AG10803 (cell line): ENCODE measurements around a stretch of chr4.

DNA sequence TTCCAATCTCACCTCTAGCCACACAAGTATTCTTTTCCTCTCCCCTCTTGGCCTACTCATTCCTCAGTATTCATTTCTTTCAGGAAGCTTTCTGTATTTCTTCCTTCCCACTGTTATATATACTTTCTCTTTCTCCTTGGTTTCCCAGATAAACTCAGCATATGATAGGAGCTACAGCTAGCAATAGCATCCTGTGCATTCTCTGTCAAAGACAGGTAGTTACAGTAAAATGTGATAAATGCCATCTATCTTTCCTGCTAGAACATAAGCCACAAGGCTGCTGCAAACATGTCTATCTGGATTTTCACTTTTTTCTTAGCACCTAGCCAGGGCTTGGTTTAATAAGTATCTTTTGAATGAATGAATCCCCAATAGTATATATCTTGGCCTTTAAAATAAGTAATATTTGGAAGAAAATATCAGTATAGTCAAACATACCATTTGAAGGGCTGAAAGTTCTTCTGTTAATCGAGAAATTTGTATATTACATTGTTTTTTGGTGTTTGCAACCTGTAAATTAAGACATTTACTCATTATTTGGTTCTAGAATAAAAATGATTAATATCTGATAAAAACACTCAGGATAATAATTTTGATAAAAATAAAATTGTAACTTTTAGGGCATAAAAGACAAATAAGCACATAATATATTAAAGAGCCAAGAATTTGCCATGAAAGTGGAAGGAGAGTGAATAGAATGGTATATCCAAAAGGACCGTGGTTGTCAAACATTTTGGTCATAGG lies 140.8 kb downstream of the SCLT1 start:
- RRBS: no CpG with 5 or more reads among the region's 2 CpGs

GRCh38 chr4:129076186-129076916 lies 17.0 kb downstream of the SCLT1 start:
- RRBS: no CpG with 5 or more reads among the region's 2 CpGs

DNA sequence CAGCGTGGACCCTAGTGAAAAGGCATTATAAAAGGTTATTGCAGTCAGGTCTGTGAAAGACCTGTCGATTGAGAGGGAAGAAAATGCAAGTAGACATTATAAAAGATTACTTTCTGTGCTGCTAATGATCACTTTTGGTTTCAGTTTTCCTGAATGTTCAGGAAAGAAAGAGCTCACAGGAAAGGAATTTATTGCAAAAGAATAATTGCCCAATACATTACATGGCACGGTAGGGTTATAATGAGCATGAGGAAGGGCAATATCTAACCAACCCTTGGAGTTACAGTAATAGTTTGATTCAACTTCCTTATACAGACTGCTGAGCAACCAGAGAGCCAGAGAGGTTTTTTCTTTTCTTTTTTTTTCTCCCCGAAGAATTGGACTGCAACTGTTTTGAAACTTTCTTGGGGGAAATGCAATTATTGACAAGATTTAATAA lies 246.9 kb downstream of the C4orf33 start:
- RRBS: no CpG with 5 or more reads among the region's 4 CpGs

DNA sequence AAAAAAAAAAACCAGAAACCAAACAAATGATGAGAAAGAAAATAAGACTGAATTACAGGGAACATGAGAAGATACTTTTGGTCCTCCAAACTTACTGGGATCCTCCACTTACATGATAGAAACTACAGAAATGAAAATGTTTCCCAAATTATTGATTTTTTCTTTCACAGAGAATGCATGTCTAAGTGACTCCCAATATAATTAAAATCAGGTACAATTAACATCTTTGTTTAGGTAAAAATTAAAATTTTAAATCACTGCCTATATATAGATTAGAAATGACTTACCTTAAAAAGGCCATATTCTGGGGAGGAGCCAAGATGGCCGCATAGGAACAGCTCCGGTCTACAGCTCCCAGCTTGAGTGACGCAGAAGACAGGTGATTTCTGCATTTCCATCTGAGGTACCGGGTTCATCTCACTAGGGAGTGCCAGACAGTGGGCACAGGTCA lies 757.7 kb downstream of the C4orf33 start:
- RRBS: no CpG with 5 or more reads among the region's 4 CpGs

DNA sequence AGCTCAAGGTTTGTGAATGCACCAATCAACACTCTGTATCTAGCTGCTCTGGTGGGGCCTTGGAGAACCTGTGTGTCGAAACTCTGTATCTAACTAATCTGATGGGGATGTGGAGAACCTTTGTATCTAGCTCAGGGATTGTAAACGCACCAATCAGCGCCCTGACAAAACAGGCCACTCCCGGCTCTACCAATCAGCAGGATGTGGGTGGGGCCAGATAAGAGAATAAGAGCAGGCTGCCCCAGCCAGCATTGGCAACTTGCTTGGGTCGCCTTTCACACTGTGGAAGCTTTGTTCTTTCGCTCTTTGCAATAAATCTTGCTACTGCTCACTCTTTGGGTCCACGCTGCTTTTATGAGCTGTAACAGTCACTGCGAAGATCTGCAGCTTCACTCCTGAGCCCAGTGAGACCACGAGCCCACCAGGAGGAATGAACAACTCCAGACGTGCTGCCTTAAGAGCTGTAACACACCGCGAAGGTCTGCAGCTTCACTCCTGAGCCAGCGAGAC lies 917.8 kb downstream of the C4orf33 start:
- RRBS: no CpG with 5 or more reads among the region's 13 CpGs

GRCh38 chr4:130225082-130225509 lies 1129.1 kb downstream of the C4orf33 start:
- RRBS: no CpG with 5 or more reads among the region's 3 CpGs

DNA sequence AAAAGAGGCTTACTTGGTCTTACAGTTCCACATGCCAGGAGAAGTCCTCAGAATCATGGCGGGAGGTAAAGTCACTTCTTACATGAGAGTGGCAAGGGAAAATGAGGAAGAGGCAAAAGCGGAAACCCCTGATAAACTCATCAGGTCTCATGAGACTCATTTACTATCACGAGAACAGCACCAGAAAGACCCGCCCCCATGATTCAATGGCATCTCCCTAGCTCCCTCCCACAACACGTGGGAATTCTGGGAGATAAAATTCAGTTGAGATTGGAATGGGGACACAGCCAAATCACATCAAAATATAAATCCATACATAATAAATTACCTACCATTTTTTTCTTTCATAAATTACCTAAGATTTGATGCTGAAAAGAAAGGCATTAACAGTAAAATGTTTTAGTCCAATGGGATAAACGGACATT lies 611.0 kb downstream of the PCDH18 start:
- RRBS: no CpG with 5 or more reads among the region's 6 CpGs

DNA sequence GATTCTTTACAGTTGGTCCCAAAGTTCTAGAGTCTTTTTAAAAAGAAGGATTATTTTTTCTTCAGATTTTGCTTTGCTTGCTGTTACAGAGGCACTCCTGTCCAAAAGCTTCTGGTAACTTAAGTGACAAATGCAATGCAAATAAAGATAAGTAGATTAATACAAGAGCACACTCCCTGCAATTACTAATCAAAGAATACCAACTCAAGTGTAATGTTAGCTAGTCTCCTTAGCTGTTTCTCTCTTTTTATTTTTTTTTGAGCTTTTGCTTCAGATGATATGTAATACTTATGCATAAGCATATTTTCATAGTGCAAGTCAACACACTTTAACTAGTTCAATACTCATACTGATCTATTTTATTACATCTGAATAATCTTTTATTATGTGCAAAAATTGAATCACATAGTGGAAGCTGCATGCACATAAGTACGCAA lies 2.7 kb downstream of the SLC7A11 start:
- RRBS: no CpG with 5 or more reads among the region's 1 CpG

GRCh38 chr4:138255892-138256272 lies 13.7 kb upstream of the SLC7A11 start:
- RRBS: no CpG with 5 or more reads among the region's 2 CpGs

DNA sequence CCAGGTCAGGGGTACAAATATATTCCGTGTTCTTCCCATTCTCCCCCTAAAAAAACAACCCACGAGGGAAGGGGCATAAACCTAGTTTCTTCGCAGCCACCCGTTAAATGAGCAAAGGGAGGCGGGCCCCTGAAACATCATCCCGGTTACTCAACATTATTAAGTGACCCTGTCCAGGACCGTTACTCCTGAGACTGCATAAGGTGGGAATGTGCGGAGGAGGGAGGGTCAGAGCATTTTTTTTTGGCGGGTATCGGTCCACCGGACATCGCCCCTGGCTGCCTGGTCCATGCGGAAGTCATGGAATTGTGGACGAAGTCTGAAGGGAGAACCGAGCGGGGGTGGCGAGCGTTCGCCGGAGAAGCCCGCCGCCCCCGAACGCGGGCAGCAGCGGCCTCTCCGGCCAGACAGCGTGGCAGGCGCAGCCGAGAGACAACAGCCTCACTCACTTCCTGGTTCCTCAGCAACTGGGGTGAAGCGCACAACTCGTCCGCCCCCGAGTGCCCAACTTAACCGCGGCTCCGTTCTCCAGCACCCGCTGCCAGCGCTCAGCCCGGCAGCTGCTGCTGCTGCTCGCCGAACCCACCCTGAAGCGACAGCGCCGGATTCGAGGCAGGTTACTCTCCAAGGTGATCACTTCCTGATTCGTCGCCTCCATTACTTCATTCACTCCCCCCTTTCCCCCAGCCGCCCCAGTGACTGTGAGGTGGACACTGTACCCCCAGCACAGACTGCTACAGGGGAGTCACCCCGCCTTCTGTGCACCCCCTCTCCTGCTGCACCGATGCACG lies 67.9 kb downstream of the NOCT start:
- RRBS: 2% methylated on average over 24 of the region's 52 CpGs

DNA sequence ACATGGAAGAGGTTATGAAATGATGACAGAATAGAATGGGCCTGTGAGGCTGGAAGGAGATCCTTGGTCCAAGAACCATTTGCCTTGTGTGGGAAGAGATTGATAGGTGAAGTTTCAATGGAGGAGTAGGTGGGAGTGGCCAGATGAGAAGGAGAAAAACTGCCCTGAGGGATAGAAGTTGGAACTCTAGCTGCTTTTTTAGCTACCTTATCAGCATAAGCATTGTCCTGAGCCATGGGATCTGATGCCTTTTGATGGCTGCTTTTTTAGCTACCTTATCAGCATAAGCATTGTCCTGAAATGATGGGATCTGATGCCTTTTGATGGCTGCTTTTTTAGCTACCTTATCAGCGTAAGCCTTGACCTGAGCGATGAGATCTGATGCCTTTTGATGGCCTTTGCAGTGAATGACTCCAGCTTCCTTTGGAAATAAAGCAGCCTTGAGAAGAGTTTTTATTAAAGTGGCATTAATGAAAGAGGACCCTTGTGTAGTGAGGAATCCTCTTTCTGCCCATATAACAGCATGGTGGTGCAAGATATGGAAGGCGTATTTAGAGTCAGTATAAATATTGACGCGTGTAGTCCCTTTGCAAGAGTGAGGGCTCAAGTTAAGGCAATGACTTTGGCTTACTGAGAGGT lies 17.5 kb downstream of the ELF2 start:
- RRBS: no CpG with 5 or more reads among the region's 5 CpGs

DNA sequence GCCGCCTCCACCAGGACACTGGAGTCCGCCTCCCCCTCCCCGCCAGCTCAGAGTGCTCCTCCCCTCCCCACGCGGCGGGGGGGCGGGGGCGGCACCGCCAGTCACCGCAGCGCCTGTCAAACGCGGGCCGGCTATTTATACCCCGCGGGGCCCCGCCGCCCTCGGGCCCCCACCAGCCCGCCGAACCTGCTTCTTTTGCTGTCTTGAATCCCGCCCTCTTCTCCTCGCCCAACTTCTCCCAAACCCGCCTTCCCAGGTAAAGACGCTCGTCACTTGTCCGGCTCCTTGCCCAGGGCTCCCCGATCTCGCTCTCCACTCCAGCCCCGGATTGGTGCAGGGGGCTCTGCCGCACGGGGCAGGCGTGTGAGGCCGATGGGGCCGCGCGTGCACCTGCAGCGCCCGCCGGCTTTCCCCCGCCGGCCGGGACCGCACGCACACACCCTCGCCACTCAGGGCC lies 303 bp upstream of the ELF2 start:
- RRBS: 1% methylated on average over 17 of the region's 46 CpGs

- RRBS: no CpG with 5 or more reads among the region's 1 CpG
Measured at GRCh38 chr4:139409473-139410159, 44.3 kb upstream of the RAB33B start.

DNA sequence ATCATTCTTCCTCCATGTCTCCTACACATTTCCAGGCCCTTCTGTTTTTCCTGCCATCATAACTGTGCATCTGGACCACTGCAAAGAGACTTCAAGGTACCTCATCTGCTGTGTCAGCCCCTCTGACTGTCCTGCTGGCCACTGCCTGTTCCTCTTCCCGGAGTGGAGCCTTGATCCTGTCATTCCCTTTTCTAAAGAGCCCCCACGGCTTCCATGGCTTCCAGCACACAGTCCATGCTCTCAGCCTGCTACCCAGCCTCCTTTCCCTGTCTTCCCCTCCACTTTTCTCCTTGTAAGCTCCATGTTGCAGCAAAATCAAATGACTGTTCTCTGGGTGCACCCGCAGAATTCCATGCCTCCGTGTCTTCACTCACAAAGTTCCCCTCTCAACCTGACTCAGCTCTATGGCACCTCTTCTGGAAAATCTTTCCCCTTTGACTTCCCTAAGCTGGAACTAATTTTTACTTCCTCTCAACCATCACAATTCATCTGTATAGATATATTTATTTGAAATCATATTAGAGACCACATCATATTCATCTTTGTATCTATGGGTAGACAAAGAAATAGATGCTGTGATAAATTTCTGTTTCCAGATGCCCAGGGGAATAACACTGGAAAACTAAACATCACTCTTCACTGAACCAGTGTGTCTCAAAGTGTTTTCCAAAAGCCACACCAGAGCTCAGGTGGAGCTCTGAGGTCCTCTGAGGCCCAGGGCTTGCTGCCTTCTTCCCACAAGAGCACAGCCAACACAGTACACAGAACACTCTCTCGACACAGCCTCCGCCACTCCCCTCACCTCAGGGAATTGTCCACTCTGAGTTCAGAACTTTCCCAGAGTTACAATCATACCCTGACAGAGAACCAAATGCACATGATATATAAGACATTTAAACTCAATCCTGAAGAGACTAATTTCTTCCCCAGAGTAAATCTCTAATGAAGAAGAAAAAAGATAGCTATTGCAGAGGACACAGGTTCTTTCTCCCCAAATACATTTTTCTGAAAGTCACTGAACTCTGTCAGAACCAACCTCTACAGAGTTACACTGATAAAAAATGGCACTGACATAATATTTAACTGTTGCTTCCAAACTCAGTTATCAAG lies 3.3 kb downstream of the SETD7 start:
- RRBS: no CpG with 5 or more reads among the region's 6 CpGs

DNA sequence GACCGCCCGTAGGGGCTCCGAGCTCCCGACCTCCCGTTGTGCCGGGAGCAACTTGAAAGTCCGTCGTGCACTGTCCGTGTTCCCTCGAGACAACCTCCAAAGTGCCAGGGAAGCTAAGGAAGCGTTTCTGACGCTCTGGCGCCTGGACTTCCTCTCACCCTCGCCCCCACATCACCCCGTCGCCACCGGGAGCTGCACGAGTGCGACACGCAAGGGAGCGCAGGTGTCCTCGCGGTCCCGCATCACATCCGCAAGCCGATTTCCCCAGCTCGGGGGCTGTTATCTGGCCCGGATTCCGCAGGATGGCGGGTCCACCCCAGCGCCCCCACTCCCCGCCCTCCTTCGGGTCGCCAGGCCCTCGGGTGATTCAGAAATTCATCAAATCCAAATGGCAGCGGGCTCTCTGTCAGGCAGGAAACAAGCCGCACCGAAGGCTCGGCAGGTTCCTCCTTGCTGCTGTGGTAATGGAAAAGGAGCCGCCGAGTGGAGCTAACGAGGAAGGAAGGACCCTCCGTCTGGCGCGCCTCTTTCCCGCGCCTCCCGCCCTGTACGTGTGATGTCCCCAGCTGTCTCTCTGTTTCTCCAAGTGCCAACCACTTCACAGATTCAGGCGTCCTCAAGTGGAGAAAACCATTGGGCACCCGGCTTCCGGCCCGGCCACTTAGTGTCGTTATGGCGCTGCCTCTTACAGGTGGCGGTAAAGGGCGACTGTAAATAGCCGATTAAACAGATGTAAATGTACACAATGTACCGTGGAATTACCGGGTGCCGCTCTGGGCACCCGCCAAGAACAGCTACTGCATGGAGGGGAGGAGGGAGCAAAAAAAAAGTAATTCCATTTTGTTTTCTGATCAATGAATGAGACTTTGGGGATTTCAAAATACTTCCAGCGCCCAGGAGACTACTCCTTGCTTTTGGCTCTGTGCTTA lies 936 bp upstream of the SETD7 start:
- RRBS: 2% methylated on average over 13 of the region's 63 CpGs

DNA sequence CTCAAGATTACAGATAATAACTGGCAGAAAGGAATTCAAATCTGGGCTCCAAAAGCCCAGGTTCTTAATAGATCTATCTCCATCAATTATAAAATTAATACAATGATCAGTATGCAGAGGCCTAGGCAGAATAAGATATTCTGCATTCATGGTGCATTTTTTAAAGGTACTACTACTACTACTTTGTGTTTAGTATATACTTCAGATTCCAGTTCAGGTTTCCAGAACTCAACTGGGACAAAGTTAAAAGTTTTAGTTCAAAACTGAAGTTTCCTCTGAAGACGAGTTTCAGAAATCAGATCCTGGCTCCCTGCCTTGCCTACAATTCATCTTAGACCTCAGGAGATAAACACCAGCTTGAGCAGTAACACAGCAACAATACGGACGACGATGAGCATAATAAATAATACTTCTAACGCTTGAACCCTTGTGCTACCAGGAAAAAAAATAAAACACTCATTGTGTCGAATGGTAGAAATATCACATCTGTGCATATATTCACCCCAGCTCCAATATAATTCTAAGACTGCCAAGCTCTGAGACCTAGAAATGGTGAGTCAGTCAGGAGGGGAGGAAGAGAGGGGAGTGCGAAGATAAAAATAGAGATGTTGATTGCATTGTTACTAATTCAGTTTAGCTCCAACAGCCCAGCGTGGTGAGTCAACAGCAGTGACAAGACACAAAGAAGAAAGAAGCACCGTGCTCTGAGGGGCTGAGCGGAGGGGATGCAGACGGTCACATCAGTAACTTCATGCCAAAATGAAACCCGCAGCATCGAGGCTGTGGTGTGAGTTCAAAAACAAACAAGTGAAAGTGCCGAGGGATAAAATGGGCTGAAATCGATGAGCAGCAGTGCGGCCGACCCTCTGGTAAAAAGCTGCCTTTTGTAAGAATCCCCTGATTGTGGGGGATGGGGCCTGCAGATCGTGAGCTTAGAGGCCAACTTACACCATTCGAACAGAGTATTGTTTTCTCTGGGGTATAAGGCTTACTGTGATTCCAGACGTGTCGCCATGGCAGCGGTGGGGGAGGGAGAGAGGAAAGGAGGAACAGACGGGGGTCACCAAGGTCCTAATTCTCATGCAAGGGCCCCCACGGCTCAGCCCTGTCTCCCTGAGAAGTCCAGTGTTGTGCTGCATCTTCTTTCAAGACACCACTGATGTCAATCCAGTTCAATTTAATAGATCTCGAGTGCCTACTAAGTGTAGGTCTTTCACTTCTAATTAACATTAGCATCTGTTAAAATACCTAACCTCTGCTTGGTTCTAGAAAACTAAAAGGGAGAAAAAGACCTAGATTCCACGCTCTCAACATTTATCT lies 150.3 kb downstream of the MGST2 start:
- RRBS: no CpG with 5 or more reads among the region's 26 CpGs

DNA sequence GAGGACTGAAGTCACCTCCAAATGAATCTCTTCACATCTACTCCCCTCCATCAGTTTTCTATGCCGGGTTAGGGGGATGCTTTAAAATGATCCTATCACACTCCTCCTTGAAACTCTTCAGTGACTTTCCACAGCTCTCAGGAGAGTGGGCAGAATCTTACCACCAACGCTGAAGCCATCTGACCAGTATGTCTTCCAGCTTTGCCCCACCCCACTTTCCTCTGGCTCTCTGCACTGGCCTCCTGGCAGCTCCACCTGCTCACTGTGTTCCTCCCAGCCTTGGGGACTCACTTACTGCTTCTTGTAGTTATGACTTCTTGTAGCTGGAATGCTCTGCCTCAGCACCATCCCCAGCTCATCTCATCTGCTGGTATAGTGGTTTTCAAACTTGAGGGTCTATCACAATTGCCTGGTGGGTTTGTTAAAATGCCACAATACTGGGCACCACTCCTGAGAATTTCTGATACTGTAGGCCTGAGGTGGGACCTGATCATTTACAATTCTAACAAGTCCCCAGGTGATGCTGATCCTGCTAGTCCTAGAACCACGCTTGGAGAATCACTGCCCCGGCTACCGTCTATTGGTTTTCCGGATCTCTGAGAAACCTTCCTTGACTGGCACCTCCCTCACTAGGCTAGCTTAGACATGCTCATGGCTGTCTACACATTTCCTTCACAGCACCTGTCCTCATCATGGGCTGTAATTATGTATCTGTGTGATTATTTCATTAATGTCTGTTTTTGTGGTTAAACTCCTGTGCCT lies 152.2 kb downstream of the MGST2 start:
- RRBS: no CpG with 5 or more reads among the region's 6 CpGs

DNA sequence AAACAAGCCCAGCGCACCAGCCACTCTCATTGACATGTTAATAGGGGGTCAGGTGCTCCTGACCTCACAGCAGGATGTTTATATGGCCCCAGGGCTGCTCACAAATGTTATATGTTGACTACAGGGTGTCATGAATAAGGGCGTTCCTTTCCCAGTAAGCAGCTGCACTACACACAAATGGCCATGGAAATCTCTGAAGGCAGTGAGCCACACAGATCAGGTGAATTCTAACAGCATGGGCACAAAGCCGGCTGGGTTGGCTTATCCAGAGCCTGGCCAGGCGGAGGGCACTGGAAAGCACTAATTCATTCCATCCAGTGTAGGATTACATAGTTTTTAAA lies 209.9 kb downstream of the MGST2 start:
- RRBS: no CpG with 5 or more reads among the region's 4 CpGs

DNA sequence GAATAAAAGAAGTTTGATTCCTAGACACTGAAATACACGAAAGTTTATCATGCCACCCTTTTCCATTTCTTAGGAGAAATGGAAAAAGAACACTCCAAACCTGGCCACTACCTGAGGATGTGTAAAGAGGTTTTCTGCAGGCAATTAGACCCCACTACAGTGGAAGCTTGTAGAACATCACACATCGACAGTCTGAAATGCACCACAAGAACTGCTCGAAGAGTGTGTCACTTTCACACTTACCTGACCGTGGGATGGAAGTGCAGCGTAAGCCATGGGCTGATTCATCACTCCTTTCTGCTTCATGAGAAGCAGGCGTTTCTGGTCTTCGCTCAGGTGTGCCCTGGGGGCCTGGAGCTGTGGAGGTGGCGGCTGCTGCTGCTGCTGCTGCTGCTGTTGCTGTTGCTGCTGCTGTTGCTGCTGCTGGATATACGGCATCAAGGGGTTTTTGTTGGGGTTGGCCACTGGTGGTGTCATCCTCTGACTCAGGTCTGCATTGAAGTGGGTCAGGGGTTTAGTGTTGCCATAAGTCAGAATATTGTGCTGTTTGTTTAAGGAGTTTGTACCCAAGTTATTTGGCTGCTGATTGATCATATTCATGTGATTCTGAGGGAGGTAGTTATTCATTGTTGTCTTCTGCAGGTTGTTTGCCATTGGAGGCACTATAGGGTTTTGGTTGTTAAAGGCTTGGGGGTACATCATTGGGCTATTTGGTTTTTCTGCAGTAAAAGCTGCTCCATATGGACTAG lies 223.7 kb downstream of the MGST2 start:
- RRBS: no CpG with 5 or more reads among the region's 9 CpGs

DNA sequence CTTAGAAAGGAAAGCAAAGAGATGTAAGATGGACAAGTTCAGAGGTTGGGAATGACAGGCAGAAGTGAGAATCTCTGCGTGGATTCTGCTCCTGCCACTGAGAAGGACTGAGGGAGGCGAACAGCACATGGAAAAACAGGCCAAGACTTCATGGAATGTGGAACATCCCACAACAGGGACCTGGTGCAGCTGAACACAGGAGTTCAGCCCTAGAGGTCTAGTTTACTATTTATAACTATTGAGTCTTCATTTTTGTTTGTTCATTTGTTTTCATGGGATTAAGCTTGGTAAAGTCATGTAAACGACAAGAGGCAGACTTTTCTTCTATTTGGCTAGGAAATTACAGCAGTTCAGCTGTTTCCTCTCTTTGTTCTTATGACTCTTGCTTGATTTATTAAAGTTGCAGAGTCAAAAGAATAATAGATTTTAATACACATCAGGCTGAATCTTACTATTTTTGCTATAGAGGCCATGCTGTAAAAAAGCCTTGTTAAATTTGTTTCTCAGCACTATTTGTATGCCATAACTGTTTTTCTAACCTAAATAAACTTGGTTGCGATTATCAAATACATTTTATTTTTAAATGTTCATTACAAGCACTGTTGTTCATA lies 234.4 kb downstream of the MAML3 start:
- RRBS: no CpG with 5 or more reads among the region's 4 CpGs